Upper lobe of left lung (tissue), 5 donors: ENCODE measurements around a stretch of chr17.

DNA sequence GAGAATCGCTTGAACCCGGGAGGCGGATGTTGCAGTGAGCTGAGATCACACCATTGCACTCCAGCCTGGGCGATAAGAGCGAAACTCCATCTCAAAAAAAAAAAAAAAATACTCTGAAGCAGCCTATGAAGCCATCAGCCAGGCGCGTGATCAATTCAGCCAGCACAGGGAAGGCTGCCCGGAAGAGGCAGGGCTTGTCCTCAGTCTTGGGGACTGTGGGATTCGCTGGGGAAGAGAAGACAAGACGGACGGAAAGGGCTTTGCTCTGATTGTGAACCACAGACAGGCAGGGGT, 37.3 kb downstream of the ABR start:
- PRO-cap, 2 experiments = no peak in any of the 2 experiments
- RAMPAGE, long total RNA, 4 experiments = no peak in any of the 4 experiments

- PRO-cap, 2 experiments = no peak in any of the 2 experiments
- RAMPAGE, long total RNA, 4 experiments = no peak in any of the 4 experiments
These were observed 10.7 kb upstream of the ABR start for GRCh38 chr17:1190475-1190932.

- PRO-cap, 2 experiments = no peak in any of the 2 experiments
- RAMPAGE, long total RNA, 4 experiments = no peak in any of the 4 experiments
These were observed 47.5 kb downstream of the YWHAE start for GRCh38 chr17:1352490-1352856.

DNA sequence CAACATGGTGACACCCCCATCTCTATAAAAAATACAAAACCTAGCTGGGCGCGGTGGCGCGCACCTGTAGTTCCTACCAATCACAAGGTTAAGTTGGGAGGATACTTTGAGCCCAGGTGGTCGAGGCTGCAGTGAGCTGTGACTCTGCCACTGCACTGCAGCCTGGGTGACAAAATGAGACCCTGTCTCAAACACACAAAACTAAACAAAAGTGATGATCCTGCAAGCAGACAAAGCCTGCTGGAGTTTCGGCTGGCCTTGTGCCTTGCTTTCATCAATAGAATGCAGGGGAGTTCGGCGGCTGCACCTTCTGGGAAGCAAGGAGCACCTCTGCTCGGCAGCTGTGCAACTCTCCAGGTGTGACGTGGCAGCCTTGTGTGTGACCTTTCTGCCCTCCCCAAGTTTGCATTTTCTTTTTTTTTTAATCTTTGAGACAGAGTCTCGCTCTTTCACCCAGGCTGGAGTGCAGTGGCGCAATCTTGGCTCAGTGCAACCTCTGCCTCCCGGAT, 12.5 kb upstream of the YWHAE start:
- PRO-cap, 2 experiments = no peak in any of the 2 experiments
- RAMPAGE, long total RNA, 4 experiments = no peak in any of the 4 experiments

GRCh38 chr17:1462199-1462941, 6.3 kb upstream of the CRK start:
- PRO-cap, 2 experiments = no peak in any of the 2 experiments
- RAMPAGE, long total RNA, 4 experiments = no peak in any of the 4 experiments

DNA sequence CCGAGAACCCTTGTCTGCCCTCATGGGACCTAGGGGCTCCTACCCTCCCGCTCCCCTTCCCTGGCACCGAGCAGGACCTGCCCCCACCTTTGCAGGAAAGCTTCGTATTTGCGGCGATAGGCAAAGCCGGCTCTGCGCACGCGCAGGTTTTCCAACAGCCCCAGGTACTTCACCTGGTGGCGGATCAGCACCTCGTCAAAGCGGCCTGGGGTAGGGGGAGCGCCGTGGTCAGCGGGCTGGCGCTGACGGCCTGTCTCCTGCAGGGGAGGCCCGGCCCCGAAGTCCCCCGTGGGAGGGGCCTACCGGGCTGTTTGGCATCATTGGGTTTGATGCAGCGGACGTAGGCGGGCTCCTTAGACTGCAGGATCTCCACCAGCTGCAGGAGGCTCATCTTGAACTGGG, 15.8 kb upstream of the CRK start:
- PRO-cap, 2 experiments = no peak in any of the 2 experiments
- RAMPAGE, long total RNA, 4 experiments = no peak in any of the 4 experiments

- PRO-cap, 2 experiments = no peak in any of the 2 experiments
- RAMPAGE, long total RNA, 4 experiments = no peak in any of the 4 experiments
These were observed 3.5 kb downstream of the MYO1C start for GRCh38 chr17:1488936-1489410.

- PRO-cap, 2 experiments = no peak in any of the 2 experiments
- RAMPAGE, long total RNA, 4 experiments = no peak in any of the 4 experiments
These were observed 11.3 kb upstream of the MYO1C start for GRCh38 chr17:1503742-1504174.

GRCh38 chr17:1520625-1520911, 4.2 kb upstream of the INPP5K start:
- PRO-cap, 2 experiments = no peak in any of the 2 experiments
- RAMPAGE, long total RNA, 4 experiments = no peak in any of the 4 experiments

- PRO-cap, 2 experiments = no peak in any of the 2 experiments
- RAMPAGE, long total RNA, 4 experiments = no peak in any of the 4 experiments
These were observed 18.3 kb upstream of the PITPNA start for GRCh38 chr17:1580868-1581245.

GRCh38 chr17:1592579-1593738, 30.4 kb upstream of the PITPNA start:
- PRO-cap, 2 experiments = no peak in any of the 2 experiments
- RAMPAGE, long total RNA, 4 experiments = no peak in any of the 4 experiments

GRCh38 chr17:1612348-1612761, 16.3 kb downstream of the SLC43A2 start:
- PRO-cap, 2 experiments = no peak in any of the 2 experiments
- RAMPAGE, long total RNA, 4 experiments = no peak in any of the 4 experiments

DNA sequence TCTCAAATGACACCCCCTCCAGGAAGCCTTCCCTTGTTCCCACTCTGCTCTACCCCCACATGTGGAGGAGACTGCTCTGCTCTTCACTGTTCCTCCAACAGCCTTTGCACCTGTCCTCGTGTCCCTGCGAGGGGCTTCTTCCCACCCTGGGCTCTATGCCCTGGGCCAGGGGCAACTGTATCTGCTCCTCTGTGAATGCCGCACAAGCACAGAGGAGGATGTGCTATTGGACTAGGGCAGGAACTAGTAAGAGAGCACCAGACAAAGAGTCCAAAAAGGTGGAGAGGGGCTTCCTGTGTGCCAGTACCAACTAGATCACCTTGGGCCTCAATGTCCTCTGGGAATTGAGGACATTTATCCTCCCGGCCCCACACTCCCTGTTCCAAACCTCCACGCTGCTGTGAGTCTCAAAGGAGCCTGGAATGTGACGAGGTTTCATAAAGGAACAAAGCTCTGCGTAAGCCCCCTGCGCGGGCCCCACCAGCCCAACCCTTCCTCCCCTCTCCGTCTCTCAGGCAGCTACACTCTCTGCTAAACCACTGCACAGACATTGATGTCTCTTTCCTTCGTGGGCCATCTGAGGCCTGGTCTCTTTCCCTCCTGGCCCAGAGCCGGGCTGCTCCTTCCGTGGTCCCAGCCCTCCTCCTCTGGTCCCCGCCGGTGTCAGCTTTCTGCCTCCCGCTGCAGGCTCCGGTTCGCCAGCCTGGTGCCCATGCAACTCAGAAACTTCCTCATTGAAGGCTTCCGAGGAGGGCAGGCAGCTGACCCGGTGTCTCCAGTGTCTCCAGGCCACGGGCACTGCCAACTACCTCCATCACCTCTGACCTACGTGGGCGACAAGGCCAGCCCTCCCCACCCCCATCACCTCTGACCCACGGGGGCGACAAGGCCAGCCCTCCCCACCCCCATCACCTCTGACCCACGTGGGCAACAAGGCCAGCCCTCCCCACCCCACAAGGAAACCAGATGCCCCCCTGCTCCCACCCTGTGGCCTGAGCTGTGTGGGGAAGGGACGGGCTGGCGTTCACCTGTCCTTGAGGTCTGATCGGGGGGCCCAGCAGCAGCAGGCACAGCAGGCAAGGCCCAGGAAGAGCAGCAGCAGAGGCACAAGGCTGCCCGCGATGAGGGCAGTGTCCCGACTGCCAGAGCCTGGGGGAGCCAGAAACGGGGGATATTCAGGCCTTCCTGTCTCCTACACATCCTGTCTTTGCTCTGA, 7.3 kb downstream of the SCARF1 start:
- PRO-cap, 2 experiments = no peak in any of the 2 experiments
- RAMPAGE, long total RNA, 4 experiments = no peak in any of the 4 experiments

DNA sequence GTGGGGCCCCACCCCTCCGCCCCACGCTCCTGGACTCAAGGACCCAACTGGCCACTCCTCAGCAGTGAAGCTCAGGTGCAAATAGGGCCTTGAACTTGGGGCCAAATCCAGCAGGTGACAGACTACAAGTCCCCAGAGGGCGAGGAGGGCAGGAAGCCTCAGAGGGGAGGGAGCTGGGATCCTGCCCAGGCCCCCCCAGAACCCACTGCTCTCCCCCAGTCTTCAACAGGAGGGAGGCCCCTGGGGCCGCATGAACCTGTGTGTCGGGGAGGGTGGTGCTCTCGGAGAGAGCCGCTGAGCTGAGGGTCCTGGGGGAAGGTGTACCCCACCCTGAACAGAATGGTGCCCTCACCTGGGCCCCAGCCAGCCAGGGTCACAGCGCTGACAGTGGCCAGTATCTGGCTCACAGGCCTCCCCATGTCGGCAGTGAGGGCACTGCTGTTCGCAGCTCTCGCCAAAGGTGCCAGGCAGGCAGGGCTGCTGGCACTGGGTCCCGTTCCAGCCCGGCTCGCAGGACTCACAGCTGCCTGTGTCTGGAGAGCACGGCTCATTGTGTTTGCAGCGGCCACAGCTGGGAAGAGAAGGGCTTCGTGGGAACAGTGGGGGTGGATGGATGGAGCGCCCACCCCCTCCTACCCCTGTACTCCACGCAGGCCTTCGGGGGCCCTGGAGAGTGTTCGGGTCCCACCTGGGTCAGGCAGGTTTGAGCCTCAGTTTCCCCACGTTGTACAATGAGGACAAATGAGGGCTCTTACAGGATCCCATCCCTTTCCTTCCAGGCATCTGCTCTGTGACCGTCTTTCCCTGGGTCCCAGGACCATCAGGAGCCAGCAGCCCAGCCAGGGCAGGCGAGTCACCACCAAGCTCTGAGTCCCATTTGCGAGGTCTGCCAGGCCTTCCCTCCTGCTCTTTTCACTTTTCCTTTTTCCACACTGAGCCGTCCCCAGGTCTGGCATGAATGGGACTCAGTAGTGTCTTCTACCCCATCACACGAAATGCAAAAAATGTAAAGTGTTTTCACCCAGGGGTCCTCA, 5.1 kb downstream of the SCARF1 start:
- PRO-cap, 2 experiments = no peak in any of the 2 experiments
- RAMPAGE, long total RNA, 4 experiments = no peak in any of the 4 experiments

DNA sequence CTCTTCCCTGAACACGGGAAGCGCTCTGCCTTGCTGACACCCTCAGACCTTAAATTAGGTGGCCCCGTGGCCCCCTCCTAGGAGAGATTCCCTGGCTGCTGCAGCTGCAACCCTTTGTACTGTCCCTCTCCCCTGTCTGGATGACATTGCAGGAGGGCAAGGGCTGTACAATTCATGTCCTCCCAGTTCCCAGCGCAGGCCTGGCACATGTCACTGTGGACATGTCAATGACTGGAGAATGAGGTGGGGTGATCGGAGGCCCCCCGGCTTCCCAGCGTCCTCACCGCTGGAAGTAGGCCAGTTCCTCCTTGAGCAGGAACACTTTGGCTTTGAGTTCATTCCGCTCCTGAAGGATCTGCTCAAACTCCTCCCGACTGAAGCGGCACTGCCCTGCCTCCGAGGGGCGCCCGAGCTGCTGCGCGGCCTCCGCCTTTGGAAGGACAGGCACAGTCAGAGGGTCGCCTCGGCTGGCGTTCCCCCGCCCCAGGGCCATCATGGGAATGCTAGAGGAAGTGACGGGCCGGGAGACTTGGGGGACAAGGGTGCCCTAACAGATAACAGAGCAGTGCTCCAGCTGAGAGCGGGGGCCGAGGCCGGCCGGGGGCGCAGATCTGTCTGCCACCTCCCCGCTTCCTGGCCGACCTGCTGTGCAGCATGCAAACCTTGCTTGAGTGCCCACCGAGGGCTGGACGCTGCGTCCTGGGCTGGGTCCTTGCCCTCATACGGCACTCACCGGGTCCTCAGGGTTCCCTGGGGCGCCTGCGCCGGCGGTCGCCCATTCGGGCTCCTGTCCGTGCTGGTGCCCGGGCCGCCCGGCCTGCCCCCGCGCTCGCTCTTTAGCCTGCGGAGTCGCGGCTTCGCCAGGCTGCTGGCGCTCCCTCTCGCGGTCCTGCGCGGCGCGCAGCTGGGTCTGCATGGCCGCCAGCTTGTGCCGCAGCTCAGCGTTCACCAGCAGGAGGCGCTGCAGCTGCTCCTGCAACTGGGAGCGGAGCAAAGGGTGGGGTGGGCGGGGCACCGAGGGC, 1.3 kb downstream of the RILP start:
- PRO-cap, 2 experiments = peak in 2 of 2 experiments; most common plus-strand start position 565 of the sequence (in 1); most common minus-strand start position 930 of the sequence (in 2)
- RAMPAGE, long total RNA, 4 experiments = start-site peak on the minus strand in 1 of 4 experiments, centred at position 331 of the sequence, 30 reads per replicate

DNA sequence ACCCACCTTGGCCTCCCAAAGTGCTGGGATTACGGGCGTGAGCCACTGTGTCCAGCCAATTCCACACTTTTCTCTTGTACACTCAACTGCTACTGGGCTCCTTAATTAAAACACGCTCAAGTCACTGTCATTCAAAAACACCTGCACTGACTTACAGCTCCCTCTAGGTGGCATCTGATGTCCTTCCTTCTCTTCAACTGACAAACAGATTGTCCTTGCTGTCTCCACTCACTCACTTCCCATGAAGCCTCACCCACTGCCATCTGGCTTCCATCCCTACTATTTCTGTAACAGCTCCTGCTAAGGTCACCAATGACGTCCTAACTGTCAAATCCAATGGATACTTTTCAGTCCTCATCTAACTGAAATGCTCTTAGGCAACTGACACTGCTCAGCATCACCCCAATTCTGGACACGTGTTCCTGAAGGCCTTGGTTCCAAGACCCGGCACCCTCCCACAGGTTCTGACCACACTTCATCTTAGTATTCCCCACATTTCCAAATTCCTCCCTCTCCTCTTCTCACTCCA, 15.3 kb downstream of the PRPF8 start:
- PRO-cap, 2 experiments = no peak in any of the 2 experiments
- RAMPAGE, long total RNA, 4 experiments = no peak in any of the 4 experiments

DNA sequence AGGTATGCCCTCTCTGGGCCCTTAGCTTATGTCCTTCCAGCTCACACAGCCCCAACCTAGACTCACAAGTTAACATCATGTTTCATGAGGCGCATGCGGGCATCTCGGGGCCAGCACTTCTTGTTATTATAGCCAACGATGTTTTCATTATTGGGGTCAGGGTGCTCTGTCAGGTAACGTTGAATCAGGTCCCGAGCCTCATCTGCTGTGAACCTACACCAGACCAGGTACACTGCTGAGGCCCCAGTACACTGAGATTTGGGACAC, 11.1 kb downstream of the PRPF8 start:
- PRO-cap, 2 experiments = no peak in any of the 2 experiments
- RAMPAGE, long total RNA, 4 experiments = no peak in any of the 4 experiments

DNA sequence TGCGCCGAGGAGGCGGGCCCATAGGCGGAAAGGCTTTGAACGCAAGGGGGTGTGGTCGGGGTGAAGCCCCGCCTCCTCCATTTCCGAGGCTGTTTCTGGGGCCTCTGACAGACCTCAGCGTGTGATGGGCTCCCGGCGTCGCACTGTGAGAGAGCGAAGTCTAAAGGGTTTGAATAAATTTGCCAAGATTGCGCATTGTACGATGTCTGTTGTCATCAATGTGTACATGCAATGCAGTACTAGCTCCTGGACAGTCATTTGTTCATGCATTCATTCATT, 223 bp upstream of the PRPF8 start:
- PRO-cap, 2 experiments = peak in 2 of 2 experiments; most common plus-strand start position 110 of the sequence (in 1)
- RAMPAGE, long total RNA, 4 experiments = no peak in any of the 4 experiments

DNA sequence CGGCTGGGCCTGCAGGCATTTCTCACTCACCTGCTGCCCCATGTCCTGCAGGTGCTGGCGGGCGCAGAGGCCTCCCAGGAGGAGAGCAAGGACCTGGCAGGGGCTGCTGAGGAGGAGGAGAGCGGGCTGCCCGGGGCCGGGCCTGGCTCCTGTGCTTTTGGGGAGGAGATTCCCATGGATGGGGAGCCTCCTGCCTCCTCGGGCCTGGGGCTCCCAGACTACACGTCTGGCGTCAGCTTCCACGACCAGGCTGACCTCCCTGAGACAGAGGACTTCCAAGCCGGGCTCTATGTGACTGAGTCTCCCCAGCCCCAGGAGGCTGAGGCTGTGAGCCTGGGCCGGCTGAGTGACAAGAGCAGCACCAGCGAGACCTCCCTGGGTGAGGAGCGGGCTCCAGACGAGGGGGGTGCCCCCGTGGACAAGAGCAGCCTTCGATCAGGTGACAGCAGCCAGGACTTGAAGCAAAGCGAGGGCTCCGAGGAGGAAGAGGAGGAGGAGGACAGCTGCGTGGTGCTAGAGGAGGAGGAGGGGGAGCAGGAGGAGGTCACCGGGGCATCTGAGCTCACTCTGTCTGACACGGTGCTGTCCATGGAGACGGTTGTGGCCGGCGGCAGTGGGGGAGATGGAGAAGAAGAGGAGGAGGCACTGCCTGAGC, 3.6 kb downstream of the WDR81 start:
- PRO-cap, 2 experiments = no peak in any of the 2 experiments
- RAMPAGE, long total RNA, 4 experiments = no peak in any of the 4 experiments

DNA sequence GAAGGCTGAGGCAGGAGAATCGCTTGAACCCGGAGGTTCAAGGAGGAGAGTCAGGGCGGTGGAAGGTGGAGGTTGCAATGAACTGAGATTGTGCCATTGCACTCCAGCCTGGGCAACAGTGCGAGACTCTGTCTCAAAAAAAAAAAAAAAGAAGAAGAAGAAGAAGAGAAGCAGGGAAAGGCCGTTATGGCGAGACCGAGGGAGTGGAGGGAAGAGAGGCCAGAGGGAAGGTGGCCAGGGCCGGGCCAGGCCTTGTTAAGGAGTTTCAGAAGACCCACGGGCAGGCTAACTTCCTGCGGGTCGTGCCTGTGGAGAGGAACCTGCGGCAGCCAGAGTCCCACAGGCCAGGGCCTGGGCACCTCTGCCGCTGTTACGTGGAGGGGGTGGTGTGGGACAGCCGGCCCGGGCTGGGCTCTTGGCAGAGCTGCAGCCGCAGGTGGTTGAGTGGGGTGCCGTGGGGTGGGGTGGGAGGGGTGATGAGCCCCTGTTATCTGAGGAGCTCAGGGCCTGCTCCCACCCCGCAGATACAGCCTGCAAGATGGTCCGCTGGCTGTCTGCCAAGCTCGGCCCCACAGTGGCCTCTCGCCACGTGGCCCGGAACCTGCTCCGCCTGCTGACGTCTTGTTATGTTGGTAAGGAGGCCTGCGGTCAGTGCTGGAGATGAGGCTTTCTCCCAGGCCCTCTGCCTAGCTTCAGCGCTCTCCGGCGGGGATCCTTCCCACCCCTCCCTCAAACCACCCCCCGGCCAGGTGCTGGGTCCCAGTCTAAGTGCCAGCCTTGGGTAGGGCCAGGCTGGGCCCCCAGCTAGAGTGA, 5.6 kb downstream of the WDR81 start:
- PRO-cap, 2 experiments = peak in 1 of 2 experiments; most common plus-strand start position 627 of the sequence (in 1); most common minus-strand start position 528 of the sequence (in 1)
- RAMPAGE, long total RNA, 4 experiments = no peak in any of the 4 experiments